K562 (cell line): ENCODE data around the gene CACNA1I.

GRCh38 chr22:39489460-39489975 lies 12.6 kb upstream of the MIEF1 start:
- RAMPAGE, long total RNA: no peak
- RRBS: no CpG with 5 or more reads among the region's 7 CpGs
PRO-cap:
- standard: no peak
- CoPRO, capped RNA only, 2 experiments: no peak in any of the 2 experiments
- CoPRO, capped and uncapped RNA, 2 experiments: no peak in any of the 2 experiments
- CoPRO, uncapped RNA only, 2 experiments: no peak in any of the 2 experiments
CAGE:
- cytosol, long polyA plus RNA: no peak
- long polyA plus RNA: no peak
- nucleolus, long total RNA: no peak
- nucleus, long polyA plus RNA: no peak

- RAMPAGE, long total RNA: no peak
- RRBS: 4% methylated on average over 2 of the region's 34 CpGs
PRO-cap:
- standard: bidirectional peak, plus-strand start at chr22:39521056, minus-strand start at chr22:39521047
- CoPRO, capped RNA only, 2 experiments: no peak in any of the 2 experiments
- CoPRO, capped and uncapped RNA, 2 experiments: no peak in any of the 2 experiments
- CoPRO, uncapped RNA only, 2 experiments: peak in 2 of 2 experiments; most common plus-strand start chr22:39521287 (in 1); most common minus-strand start chr22:39521037 (in 1)
CAGE:
- cytosol, long polyA plus RNA: no peak
- long polyA plus RNA: no peak
- nucleolus, long total RNA: no peak
- nucleus, long polyA plus RNA: no peak
Observed at GRCh38 chr22:39520936-39521393, 603 bp downstream of the ATF4 start.

DNA sequence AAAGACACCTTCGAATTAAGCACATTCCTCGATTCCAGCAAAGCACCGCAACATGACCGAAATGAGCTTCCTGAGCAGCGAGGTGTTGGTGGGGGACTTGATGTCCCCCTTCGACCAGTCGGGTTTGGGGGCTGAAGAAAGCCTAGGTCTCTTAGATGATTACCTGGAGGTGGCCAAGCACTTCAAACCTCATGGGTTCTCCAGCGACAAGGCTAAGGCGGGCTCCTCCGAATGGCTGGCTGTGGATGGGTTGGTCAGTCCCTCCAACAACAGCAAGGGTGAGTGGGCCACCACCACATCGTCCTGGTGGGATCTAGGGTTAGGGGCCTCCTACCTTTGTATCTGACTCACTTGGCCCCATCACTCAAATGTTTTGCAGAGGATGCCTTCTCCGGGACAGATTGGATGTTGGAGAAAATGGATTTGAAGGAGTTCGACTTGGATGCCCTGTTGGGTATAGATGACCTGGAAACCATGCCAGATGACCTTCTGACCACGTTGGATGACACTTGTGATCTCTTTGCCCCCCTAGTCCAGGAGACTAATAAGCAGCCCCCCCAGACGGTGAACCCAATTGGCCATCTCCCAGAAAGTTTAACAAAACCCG lies 1.1 kb downstream of the ATF4 start:
- RAMPAGE, long total RNA: no peak
- RRBS: no CpG with 5 or more reads among the region's 16 CpGs
PRO-cap:
- standard: no peak
- CoPRO, capped RNA only, 2 experiments: no peak in any of the 2 experiments
- CoPRO, capped and uncapped RNA, 2 experiments: peak in 1 of 2 experiments; most common plus-strand start position 367 of the sequence (in 1)
- CoPRO, uncapped RNA only, 2 experiments: peak in 1 of 2 experiments; most common plus-strand start position 459 of the sequence (in 1); most common minus-strand start position 375 of the sequence (in 1)
CAGE:
- cytosol, long polyA plus RNA: no peak
- long polyA plus RNA: no peak
- nucleolus, long total RNA: no peak
- nucleus, long polyA plus RNA: no peak

DNA sequence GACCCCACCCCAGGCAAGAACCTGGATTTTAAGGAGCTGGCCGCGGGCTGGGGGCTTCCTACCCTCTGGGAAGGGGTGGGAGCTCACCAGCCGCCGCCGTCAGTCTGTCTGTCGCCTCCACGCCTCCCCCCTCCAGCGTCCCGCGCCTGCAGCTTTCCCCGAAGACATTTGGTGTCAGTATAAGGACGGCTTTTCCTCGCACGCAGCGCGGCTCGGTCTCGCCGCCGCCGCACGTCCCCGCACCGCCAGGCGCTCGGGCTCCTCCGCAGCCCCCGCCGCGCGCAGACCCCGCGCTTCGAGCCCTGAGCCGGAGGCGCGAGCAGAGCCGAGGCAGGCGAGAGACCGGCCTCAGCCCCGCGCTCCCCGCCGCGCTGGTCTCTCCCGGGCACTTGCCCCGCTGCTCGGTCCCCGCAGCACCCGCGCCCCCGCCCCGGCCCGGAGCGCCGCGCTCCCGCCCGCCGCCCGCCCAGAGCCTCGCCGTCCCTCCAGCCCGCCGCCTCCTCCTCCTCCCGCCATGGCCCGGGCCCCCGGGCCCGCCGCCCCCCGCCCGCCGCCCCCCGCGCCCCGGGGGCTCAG lies 13.1 kb upstream of the CACNA1I start:
- RAMPAGE, long total RNA: no peak
- RRBS: 5% methylated on average over 27 of the region's 76 CpGs
PRO-cap:
- standard: bidirectional peak, plus-strand start at position 177 of the sequence, minus-strand start at position 130 of the sequence
- CoPRO, capped RNA only, 2 experiments: no peak in any of the 2 experiments
- CoPRO, capped and uncapped RNA, 2 experiments: no peak in any of the 2 experiments
- CoPRO, uncapped RNA only, 2 experiments: no peak in any of the 2 experiments
CAGE:
- cytosol, long polyA plus RNA: no peak
- long polyA plus RNA: no peak
- nucleolus, long total RNA: no peak
- nucleus, long polyA plus RNA: no peak

DNA sequence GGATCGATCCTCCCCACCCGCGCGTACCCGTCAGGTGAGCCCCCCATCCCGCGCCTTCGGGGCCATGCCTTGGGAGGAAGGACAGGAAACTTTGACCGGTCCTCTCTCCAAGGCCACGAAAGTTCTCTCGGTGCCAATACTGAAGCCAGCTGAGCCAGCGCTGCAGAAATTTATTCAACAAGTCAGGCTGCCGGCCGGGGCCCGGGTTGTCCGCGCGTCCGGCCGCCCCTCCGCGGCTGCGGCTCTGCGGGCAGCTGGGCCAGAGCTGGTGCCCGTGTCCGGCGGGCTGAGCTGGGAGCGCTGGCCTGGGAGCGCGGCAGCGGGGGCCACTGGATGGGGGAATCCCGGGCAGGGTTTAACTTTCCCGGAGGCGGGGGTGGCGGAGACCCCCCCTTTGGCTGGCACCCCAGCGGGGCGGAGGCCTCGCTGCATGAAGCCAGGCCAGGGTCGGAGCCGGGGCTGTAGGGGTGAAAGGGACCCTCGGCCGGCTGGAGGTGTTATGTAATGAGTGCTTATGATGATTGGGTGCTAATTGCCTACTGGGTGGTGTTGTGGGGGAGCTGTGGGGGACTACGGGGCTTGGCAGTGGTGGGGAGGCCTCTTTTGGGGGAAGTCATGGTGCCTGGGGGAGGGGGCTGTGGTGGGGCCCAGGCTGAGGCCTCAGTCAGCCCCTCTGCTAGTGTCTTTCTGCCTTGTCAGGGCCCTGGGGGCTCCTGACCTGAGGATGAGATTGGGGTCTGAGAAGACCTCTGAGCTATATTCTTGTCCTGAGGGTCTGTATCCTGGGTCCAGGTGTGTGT lies 12.2 kb upstream of the CACNA1I start:
- RAMPAGE, long total RNA: no peak
- RRBS: 88% methylated on average over 25 of the region's 43 CpGs
PRO-cap:
- standard: no peak
- CoPRO, capped RNA only, 2 experiments: no peak in any of the 2 experiments
- CoPRO, capped and uncapped RNA, 2 experiments: no peak in any of the 2 experiments
- CoPRO, uncapped RNA only, 2 experiments: no peak in any of the 2 experiments
CAGE:
- cytosol, long polyA plus RNA: no peak
- long polyA plus RNA: no peak
- nucleolus, long total RNA: no peak
- nucleus, long polyA plus RNA: no peak

DNA sequence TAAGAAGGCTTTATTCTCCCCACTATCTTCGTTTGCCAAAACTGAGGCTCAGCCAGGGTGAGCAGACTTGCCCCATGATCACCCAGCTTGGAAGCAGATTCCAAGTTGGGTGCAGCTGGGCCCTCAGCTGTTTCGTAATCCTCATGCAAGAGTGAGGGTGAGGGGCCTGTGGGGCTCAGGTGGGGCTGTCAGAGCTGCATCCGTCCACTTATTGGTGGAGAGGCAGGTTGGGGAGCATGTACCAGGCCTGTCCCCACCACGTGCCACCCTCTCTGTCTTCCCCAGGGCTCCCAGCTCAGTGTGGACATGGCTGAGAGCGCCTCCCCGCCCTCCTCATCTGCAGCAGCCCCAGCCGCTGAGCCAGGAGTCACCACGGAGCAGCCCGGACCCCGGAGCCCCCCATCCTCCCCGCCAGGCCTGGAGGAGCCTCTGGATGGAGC lies at the start of gene CACNA1I:
Gene CACNA1I (plus strand): TSS at position 307 of the 440 bp plus-strand sequence.
- RAMPAGE, long total RNA: no peak
- RRBS: no CpG with 5 or more reads among the region's 11 CpGs
PRO-cap:
- standard: no peak
- CoPRO, capped RNA only, 2 experiments: no peak in any of the 2 experiments
- CoPRO, capped and uncapped RNA, 2 experiments: no peak in any of the 2 experiments
- CoPRO, uncapped RNA only, 2 experiments: no peak in any of the 2 experiments
CAGE:
- cytosol, long polyA plus RNA: no peak
- long polyA plus RNA: no peak
- nucleolus, long total RNA: no peak
- nucleus, long polyA plus RNA: no peak

DNA sequence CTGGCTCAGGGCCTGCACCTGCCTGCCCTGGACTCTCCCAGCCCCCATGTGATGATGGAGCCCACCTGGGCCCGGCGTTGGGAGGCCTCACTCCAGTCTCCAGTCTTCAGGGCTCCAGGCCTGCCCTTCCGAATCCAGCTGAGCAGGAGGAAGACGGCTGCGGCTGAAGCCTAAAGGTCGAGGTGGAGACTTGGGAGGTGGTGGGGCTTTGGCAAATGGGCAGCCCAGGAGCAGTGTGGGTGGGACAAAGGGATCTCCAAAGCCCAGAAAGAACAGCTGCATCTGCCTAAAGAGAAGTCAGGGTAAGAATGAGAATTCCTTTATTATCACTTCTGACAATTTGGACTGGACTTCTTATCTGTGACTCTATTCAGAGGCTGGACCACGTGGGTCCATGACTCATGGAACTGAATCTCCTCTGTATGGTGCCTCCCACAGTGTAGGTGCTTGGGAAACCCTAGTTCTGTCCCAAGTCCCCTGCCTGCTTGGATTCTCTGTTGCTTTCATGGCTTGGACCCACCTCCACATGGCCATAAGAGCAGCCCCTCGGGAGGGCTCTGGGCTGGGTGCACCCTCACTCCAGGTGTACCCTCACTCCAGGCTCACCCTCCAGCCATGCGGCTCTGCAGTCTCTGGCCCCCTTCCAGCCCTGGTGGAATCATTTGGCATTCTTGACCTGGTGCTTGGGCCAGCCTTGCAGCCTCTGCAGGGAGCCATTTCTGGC lies 153.2 kb downstream of the CACNA1I start:
- RAMPAGE, long total RNA: no peak
- RRBS: no CpG with 5 or more reads among the region's 9 CpGs
PRO-cap:
- standard: bidirectional peak, plus-strand start at position 460 of the sequence, minus-strand start at position 310 of the sequence
- CoPRO, capped RNA only, 2 experiments: peak in 1 of 2 experiments; most common plus-strand start position 423 of the sequence (in 1); most common minus-strand start position 310 of the sequence (in 1)
- CoPRO, capped and uncapped RNA, 2 experiments: no peak in any of the 2 experiments
- CoPRO, uncapped RNA only, 2 experiments: no peak in any of the 2 experiments
CAGE:
- cytosol, long polyA plus RNA: no peak
- long polyA plus RNA: no peak
- nucleolus, long total RNA: no peak
- nucleus, long polyA plus RNA: no peak

DNA sequence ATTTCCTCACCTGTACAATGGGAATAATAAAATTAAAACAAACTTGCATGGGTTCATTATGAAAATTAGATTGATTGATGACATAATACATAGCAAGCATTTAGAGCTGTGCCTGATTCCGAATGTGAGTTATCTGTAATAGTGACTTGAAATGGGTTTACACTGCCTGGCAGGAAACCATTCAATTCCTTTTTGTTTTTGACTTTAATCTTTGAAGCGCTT lies 20.3 kb downstream of the GRAP2 start:
- RAMPAGE, long total RNA: no peak
- RRBS: no CpG with 5 or more reads among the region's 2 CpGs
PRO-cap:
- standard: no peak
- CoPRO, capped RNA only, 2 experiments: no peak in any of the 2 experiments
- CoPRO, capped and uncapped RNA, 2 experiments: no peak in any of the 2 experiments
- CoPRO, uncapped RNA only, 2 experiments: no peak in any of the 2 experiments
CAGE:
- cytosol, long polyA plus RNA: no peak
- long polyA plus RNA: no peak
- nucleolus, long total RNA: no peak
- nucleus, long polyA plus RNA: no peak

DNA sequence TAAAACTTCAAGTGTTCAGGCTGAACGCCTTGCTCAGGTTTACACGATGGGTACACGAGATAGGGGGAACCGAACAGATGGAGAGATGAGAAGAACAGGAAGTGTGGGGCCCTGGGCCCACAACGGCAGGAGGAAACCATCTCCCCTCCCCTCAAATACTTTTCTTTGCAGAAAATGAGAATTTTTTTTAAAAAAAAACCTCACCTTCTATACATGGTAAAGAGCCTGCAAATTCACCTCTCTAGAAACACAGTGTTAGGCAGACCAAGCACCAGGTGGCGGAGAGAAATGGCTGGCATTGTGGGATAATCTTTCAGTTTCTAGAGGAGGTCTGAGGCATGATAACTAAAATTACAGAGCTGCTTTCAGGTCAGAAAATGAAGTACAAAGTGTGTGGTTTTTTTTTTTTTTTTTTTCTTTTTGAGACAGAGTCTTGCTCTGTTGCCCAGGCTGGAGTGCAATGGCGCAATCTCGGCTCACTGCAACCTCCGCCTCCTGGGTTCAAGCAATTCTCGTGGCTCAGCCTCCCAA lies 8.5 kb upstream of the TMA7B start:
- RAMPAGE, long total RNA: no peak
- RRBS: no CpG with 5 or more reads among the region's 10 CpGs
PRO-cap:
- standard: no peak
- CoPRO, capped RNA only, 2 experiments: no peak in any of the 2 experiments
- CoPRO, capped and uncapped RNA, 2 experiments: no peak in any of the 2 experiments
- CoPRO, uncapped RNA only, 2 experiments: peak in 1 of 2 experiments; most common plus-strand start position 344 of the sequence (in 1)
CAGE:
- cytosol, long polyA plus RNA: no peak
- long polyA plus RNA: no peak
- nucleolus, long total RNA: no peak
- nucleus, long polyA plus RNA: no peak

DNA sequence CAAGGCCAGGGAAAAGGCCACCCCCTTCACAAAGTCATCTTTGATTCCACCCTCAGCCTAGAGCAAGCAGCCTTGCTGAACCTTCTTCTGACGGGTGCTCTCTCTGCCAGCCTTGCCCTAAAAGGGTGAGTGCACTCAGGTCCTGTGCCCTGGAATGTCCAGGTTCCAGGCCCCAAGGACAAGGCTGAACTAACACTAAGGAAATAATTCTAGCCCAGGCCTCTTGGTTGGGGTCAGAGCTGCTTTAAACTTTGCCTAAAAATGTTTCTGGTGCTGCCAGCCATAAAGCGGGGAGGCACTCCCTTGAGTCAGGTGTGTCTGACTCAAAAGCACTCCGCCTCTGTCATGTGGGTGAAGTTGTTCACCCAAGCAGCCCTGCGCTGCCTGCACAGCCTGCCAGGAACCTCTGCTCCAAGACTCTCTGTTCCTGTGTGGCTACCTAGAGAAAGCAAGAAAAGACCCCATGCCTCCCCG lies 9.2 kb upstream of the FAM83F start:
- RAMPAGE, long total RNA: no peak
- RRBS: no CpG with 5 or more reads among the region's 5 CpGs
PRO-cap:
- standard: no peak
- CoPRO, capped RNA only, 2 experiments: no peak in any of the 2 experiments
- CoPRO, capped and uncapped RNA, 2 experiments: no peak in any of the 2 experiments
- CoPRO, uncapped RNA only, 2 experiments: no peak in any of the 2 experiments
CAGE:
- cytosol, long polyA plus RNA: no peak
- long polyA plus RNA: no peak
- nucleolus, long total RNA: no peak
- nucleus, long polyA plus RNA: no peak

- RAMPAGE, long total RNA: no peak
- RRBS: no CpG with 5 or more reads among the region's 5 CpGs
PRO-cap:
- standard: no peak
- CoPRO, capped RNA only, 2 experiments: no peak in any of the 2 experiments
- CoPRO, capped and uncapped RNA, 2 experiments: no peak in any of the 2 experiments
- CoPRO, uncapped RNA only, 2 experiments: no peak in any of the 2 experiments
CAGE:
- cytosol, long polyA plus RNA: no peak
- long polyA plus RNA: no peak
- nucleolus, long total RNA: no peak
- nucleus, long polyA plus RNA: no peak
Observed at GRCh38 chr22:40083048-40083981, 88.6 kb downstream of the FAM83F start.

GRCh38 chr22:40129652-40130288 lies 48.0 kb upstream of the TNRC6B start:
- RAMPAGE, long total RNA: no peak
- RRBS: no CpG with 5 or more reads among the region's 2 CpGs
PRO-cap:
- standard: no peak
- CoPRO, capped RNA only, 2 experiments: no peak in any of the 2 experiments
- CoPRO, capped and uncapped RNA, 2 experiments: no peak in any of the 2 experiments
- CoPRO, uncapped RNA only, 2 experiments: no peak in any of the 2 experiments
CAGE:
- cytosol, long polyA plus RNA: no peak
- long polyA plus RNA: no peak
- nucleolus, long total RNA: no peak
- nucleus, long polyA plus RNA: no peak

GRCh38 chr22:40399703-40399975 lies 29.2 kb downstream of the SGSM3 start:
- RAMPAGE, long total RNA: no peak
- RRBS: no CpG with 5 or more reads among the region's 2 CpGs
PRO-cap:
- standard: no peak
- CoPRO, capped RNA only, 2 experiments: no peak in any of the 2 experiments
- CoPRO, capped and uncapped RNA, 2 experiments: no peak in any of the 2 experiments
- CoPRO, uncapped RNA only, 2 experiments: no peak in any of the 2 experiments
CAGE:
- cytosol, long polyA plus RNA: no peak
- long polyA plus RNA: no peak
- nucleolus, long total RNA: no peak
- nucleus, long polyA plus RNA: no peak

DNA sequence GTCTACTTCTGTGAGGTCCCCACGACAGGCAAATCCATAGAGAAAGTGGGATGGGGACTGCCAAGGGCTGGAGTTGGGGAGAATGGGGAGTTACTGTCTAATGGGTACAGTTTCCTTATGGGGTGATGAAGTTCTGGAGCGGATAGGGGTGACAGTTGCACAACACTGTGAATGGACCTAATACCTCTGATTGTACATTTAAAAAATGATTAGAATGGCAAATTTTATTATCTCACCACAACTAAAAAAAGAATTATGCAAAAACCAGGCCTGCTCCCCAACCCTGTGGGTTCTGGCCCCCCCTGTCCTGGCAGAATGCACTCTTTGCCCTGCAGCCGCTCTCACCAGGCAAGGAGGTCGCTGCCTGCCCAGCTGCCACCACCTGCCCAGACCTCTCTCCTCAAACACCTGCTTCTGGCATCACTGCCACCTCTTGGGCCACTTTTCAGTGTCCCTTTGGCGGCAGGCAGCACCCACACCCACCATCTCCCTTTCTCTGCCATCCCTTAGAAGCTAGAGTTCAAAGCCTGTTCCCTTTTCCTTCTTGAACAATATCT lies 44.3 kb downstream of the SGSM3 start:
- RAMPAGE, long total RNA: no peak
- RRBS: no CpG with 5 or more reads among the region's 5 CpGs
PRO-cap:
- standard: no peak
- CoPRO, capped RNA only, 2 experiments: no peak in any of the 2 experiments
- CoPRO, capped and uncapped RNA, 2 experiments: no peak in any of the 2 experiments
- CoPRO, uncapped RNA only, 2 experiments: no peak in any of the 2 experiments
CAGE:
- cytosol, long polyA plus RNA: no peak
- long polyA plus RNA: no peak
- nucleolus, long total RNA: no peak
- nucleus, long polyA plus RNA: no peak

GRCh38 chr22:40416324-40416809 lies 46.0 kb downstream of the SGSM3 start:
- RAMPAGE, long total RNA: no peak
- RRBS: no CpG with 5 or more reads among the region's 12 CpGs
PRO-cap:
- standard: no peak
- CoPRO, capped RNA only, 2 experiments: no peak in any of the 2 experiments
- CoPRO, capped and uncapped RNA, 2 experiments: no peak in any of the 2 experiments
- CoPRO, uncapped RNA only, 2 experiments: no peak in any of the 2 experiments
CAGE:
- cytosol, long polyA plus RNA: no peak
- long polyA plus RNA: no peak
- nucleolus, long total RNA: no peak
- nucleus, long polyA plus RNA: no peak

- RAMPAGE, long total RNA: no peak
- RRBS: no CpG with 5 or more reads among the region's 10 CpGs
PRO-cap:
- standard: no peak
- CoPRO, capped RNA only, 2 experiments: no peak in any of the 2 experiments
- CoPRO, capped and uncapped RNA, 2 experiments: no peak in any of the 2 experiments
- CoPRO, uncapped RNA only, 2 experiments: no peak in any of the 2 experiments
CAGE:
- cytosol, long polyA plus RNA: no peak
- long polyA plus RNA: no peak
- nucleolus, long total RNA: no peak
- nucleus, long polyA plus RNA: no peak
Observed at GRCh38 chr22:40435898-40436661, 65.7 kb downstream of the SGSM3 start.

GRCh38 chr22:40508278-40508705 lies 128.2 kb downstream of the MRTFA start:
- RAMPAGE, long total RNA: no peak
- RRBS: no CpG with 5 or more reads among the region's 7 CpGs
PRO-cap:
- standard: no peak
- CoPRO, capped RNA only, 2 experiments: no peak in any of the 2 experiments
- CoPRO, capped and uncapped RNA, 2 experiments: no peak in any of the 2 experiments
- CoPRO, uncapped RNA only, 2 experiments: no peak in any of the 2 experiments
CAGE:
- cytosol, long polyA plus RNA: no peak
- long polyA plus RNA: no peak
- nucleolus, long total RNA: no peak
- nucleus, long polyA plus RNA: no peak

DNA sequence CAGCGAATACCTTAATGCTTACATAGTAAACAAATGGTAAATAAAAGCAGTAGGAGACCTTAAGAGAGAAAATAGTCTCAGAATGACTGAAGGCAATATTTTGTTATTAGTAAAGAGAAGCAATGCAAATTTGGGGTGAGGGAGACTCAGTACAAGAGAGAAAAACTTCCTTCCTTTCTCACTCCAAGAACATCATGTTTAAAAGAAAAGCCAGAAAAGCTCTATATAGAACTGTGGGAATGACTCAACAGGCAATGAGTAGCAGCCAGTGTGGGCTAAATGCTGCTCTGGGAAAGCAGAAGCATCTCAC lies 101.7 kb downstream of the MRTFA start:
- RAMPAGE, long total RNA: no peak
- RRBS: no CpG with 5 or more reads among the region's 1 CpG
PRO-cap:
- standard: no peak
- CoPRO, capped RNA only, 2 experiments: peak in 1 of 2 experiments; most common plus-strand start position 254 of the sequence (in 1); most common minus-strand start position 196 of the sequence (in 1)
- CoPRO, capped and uncapped RNA, 2 experiments: no peak in any of the 2 experiments
- CoPRO, uncapped RNA only, 2 experiments: no peak in any of the 2 experiments
CAGE:
- cytosol, long polyA plus RNA: no peak
- long polyA plus RNA: no peak
- nucleolus, long total RNA: no peak
- nucleus, long polyA plus RNA: no peak

DNA sequence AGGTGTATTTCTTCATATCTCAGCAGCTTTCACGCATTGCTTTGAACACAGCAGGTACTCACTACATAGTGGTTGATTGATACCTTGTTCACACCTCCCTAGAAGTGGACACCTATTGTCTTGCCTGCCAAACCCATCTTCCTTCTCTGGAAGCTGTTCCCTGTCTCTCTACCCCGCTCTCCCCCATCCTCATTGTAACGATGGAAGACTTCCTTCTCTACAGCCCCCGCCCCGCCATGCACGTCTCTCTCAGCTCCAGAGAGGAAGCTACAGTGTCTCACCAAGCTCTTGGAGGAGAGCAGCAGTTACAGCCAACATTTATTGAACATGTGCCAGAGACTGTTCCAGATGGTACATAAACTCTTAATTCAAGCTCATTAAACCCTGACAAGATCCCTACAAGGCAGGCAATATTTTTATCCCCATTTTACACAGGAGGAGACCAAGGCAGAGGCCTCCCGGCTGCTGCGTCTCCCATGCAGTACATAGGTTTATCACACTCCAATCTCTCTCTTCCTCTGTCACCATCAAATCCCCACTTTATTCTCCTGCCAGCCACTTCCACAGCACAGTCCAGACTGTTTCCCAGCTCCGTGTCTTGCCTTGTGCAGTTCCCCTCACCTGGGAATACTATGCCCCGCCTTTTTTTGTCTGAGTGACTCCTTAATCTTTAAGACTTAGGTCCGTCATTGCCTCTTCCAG lies 15.2 kb downstream of the MCHR1 start:
- RAMPAGE, long total RNA: no peak
- RRBS: no CpG with 5 or more reads among the region's 11 CpGs
PRO-cap:
- standard: no peak
- CoPRO, capped RNA only, 2 experiments: no peak in any of the 2 experiments
- CoPRO, capped and uncapped RNA, 2 experiments: no peak in any of the 2 experiments
- CoPRO, uncapped RNA only, 2 experiments: no peak in any of the 2 experiments
CAGE:
- cytosol, long polyA plus RNA: no peak
- long polyA plus RNA: no peak
- nucleolus, long total RNA: no peak
- nucleus, long polyA plus RNA: no peak